ENCODE measurements around the gene ANKRD52.

- PRO-cap, result no peak
Measured at GRCh38 chr12:55834529-55835411, 5.4 kb upstream of the DNAJC14 start.

- PRO-cap, result no peak
Measured at GRCh38 chr12:55952590-55953400, 13.0 kb downstream of the PMEL start.

DNA sequence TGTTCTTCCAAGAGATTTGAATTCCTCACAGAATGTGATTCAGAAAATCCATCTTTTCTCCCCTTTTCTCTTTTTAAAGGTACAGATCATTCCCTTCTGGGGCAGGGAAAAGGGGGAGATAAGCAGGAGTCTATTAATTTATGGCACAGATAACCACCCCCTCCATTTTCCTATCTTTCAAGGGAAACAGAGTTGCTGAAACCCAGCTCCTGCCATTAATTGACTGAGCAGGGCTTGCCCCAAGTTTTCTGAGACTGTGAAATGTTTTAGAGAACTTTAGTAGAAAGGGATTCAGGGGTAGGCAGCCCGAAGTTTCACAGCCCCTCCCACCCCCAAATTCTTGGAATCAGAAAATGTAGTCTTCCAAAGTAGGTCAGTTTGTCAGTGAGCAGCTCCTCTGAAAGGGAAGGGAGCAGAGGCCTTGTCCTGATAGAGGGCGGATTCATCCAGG lies 616 bp upstream of the IKZF4 start:
- PRO-cap, result no peak

DNA sequence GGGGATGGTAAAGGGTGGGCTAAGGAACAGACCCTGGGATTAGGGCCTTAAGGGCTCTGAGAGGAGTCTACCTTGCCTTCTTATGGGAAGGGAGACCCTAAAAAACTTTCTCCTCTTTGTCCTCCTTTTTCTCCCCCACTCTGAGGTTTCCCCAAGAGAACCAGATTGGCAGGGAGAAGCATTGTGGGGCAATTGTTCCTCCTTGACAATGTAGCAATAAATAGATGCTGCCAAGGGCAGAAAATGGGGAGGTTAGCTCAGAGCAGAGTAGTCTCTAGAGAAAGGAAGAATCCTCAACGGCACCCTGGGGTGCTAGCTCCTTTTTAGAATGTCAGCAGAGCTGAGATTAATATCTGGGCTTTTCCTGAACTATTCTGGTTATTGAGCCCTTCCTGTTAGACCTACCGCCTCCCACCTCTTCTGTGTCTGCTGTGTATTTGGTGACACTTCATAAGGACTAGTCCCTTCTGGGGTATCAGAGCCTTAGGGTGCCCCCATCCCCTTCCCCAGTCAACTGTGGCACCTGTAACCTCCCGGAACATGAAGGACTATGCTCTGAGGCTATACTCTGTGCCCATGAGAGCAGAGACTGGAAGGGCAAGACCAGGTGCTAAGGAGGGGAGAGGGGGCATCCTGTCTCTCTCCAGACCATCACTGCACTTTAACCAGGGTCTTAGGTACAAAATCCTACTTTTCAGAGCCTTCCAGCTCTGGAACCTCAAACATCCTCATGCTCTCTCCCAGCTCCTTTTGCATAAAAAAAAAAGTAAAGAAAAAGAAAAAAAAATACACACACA lies 4.4 kb upstream of the RPS26 start:
- PRO-cap, result no peak

- PRO-cap, result no peak
Measured at GRCh38 chr12:56078791-56079689, 925 bp upstream of the ERBB3 start.

DNA sequence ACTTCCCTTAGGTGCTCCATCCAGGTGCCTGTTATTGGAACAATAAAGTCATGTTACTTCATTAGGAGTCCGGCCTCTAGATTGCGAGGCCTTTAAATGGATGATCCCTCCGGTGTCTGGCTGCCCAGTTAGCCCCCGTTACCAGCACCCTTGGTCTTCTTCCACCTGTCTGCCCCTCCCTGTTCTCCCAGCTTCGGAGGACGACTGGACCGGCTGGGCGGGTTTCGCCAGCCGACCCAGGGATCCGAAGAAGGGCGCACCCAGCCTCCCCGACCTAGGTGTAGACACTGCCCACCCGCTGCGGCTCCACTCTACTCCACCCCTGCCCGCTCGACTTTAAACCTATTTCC lies 493 bp upstream of the PA2G4 start:
- PRO-cap, result no peak

- PRO-cap, result no peak
Measured at GRCh38 chr12:56110506-56111428, 5.7 kb upstream of the RPL41 start.

GRCh38 chr12:56119906-56120623 lies 2.0 kb downstream of the ZC3H10 start:
- PRO-cap, result no peak

GRCh38 chr12:56129082-56129791 lies 1.2 kb downstream of the ESYT1 start:
- PRO-cap, result bidirectional peak, plus-strand start at chr12:56129425, minus-strand start at chr12:56129264

- PRO-cap, result no peak
Measured at GRCh38 chr12:56129792-56130330, 1.8 kb downstream of the ESYT1 start.

DNA sequence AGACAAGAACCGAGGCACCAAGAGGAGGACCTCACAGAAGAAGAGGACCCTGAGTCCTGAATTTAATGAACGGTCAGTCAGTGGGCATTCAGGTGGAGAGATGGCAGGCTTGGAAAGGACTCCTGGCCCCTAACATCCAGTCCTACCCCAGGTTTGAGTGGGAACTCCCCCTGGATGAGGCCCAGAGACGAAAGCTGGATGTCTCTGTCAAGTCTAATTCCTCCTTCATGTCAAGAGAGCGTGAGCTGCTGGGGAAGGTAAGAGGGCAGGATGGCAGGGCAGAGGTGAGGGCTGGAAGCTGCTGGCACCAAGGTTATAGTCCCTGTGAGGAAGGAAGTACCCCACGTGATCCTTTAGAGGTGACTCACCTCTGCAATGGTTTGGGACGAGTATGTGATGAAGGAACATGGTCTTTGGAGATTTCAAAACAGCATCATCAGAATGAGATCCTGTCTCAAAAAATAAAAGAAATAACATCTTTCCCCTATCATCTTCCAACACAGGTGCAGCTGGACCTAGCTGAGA lies 9.2 kb upstream of the MYL6B start:
- PRO-cap, result no peak

DNA sequence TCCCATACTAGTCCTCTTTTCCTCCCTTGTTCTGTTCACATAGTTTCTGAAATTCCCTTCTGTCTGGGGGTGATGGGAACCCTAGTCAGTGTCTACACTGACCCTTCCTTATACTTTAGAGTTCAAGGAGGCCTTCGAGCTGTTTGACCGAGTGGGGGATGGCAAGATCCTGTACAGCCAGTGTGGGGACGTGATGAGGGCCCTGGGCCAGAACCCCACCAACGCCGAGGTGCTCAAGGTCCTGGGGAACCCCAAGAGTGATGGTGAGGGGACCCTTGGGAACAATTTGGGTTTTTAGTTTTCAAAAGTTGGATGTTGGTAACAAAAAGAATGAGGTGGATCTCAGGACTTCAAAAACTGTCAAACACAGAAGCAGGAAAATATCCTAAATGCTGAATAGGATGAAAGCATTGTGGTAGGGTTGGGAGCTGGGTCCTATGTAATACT lies 2.6 kb downstream of the MYL6B start:
- PRO-cap, result no peak

- PRO-cap, result bidirectional peak, plus-strand start at chr12:56258440, minus-strand start at chr12:56258376; bidirectional peak, plus-strand start at chr12:56258760, minus-strand start at chr12:56258658
Measured at GRCh38 chr12:56258186-56259285, at the start of gene ANKRD52. ANKRD52 (minus strand) TSS chr12:56258384.

- PRO-cap, result no peak
Measured at GRCh38 chr12:56336419-56337024, 2.2 kb upstream of the IL23A start.

GRCh38 chr12:56358711-56359428 lies 1.0 kb downstream of the STAT2 start:
- PRO-cap, result no peak

GRCh38 chr12:56364553-56364962 lies 1.9 kb upstream of the APOF start:
- PRO-cap, result no peak

DNA sequence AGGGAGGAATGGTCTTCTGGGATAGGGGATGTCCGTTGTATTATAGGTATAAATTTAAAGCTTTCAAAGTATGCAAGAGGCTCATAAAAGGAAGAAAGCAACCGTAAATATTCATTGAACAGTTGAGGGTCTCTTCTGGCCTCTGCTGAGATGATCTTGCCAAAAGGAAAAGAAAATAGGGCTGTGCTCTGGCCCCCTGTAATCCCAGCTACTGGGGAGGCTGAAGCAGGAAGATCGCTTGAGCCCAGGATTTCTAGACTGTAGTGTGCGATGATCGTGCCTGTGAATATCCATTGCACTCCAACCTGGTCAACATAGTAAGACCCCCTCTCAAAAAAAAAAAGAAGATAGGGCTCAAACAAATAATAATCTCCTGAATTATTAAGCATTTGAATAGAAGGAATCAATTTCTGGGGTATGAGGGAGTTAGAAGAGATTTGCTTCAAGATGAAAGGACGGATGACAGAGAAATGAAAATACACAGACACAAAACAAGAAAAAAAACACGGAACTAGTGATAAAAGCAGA lies 548 bp upstream of the TIMELESS start:
- PRO-cap, result no peak

DNA sequence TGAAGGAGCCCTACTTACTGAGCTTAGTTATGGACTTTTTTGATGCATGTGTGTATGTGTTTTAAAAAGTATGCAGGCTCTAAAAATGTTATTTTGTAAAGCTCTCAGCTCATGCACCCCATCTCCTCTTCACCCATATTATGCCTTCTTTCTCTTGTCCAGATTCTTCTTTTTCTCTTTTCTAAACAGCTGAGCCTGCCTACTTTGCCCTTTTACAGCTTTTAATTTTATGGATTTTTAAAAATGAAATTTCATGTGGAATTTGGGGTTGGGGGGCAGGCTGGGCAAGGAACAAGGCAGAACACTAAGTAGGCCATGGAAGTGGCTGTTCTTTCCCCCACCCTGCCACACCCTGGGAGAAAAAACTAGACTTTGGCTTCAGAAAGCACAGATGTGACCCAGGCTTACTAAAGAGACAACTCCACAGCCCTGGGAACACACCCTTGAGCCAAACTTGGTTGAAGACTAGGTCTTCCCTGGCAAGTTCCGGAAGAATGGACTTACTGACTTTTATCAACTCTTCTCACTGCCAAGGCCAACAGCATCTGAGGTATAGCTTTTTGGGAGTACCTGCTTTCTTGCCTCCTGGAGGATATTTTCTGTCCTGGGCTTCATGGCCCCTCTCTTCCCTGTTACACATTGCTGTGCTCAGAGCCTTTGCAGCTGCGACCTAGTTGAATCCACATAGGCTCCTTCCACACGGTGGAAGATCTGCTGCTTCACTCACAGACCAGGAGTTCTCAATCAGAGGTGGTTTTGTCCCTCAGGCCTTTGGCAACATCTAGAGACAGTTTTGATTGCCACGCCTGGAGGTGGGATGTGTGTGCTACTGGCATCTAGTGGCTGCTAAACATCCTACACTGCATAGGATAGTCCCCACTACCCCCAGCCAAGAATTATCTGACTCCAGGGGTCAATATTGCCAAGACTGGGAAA lies 40.3 kb downstream of the BAZ2A start:
- PRO-cap, result no peak

DNA sequence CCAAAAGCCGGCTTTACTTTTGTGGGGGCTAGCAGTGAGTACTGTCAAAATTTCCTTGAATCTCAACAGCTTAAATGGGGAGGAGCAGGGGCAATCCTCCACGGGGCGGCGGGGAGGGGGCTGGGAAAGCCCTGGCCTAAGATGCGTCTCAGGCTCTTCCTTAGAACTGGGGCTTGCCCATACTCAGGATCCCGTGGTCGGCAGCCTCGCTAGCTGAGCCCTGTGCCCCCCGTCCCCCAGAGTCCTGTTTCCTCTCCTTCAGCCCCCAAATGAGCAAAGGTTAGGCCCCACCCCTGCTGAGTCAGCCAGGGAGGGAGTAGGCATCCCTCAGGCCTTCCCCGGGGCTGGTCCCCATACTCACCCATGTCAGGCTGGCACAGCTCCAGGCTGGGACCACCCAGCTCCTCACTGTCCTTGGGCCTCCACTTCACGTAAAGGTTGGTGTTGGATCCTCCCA lies 5.7 kb upstream of the BAZ2A start:
- PRO-cap, result unidirectional peak, minus-strand start at position 243 of the sequence

DNA sequence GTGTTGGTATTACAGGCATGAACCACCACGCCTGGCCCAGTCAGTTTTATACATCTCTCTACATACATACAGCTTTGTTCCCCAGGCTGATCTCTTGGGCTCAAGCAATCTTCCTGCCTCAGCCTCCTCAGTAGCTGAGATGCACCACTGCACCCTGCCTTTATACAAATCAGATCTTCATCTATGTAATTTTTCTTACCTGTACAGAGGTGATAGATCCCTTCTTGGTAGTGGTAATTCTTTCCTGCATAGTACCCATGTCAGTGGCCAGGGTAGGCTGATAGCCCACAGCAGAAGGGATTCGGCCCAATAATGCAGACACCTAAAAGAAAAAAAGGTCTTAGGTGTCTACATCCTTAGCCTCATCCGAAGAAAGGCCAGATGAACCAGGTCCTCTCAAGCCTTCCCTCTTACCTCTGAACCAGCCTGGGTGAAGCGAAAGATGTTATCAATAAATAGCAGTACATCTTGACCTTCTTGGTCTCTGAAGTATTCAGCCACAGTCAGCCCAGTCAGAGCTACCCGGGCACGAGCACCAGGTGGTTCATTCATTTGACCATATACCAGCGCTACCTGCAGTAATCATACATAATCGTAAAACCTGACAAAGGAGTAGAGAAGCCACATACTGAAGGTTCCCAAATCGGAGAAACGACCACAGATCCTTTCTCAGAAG lies 3.4 kb downstream of the ATP5F1B start:
- PRO-cap, result no peak